Vagina (tissue), 1 donor: Measurements from ENCODE around the genes SESN3 and MTMR2.

DNA sequence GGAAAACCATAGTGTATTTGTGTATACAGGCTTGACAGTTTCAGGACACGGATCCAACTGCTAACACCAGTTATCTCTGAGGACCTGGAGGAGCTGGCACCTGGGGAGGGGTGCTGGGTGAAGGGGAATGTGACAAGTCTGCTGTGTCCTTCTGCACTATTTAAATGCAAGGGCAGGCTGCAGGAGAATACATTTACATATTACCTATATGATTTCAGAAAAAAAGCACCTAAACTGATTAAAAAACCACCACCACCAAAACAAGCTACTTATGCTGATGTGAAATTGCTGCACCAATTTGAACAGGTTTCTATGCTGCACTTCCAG, 6.7 kb downstream of the SMCO4 start:
- PRO-cap: no peak
- RAMPAGE, long total RNA: no peak

DNA sequence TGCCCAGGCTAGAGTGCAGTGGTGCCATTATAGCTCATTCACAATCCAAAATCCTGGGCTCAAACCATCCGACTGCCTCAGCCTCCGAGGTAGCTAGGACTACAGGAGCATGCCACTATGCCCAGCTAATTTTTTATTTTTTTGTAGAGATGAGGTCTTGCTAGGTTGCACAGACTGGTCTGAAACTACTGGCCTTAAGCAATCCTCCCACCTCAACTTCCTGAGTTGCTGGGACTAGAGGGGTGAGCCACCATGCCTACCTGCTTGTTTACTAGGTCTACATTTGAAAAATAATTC, 22.0 kb downstream of the TAF1D start:
- PRO-cap: no peak
- RAMPAGE, long total RNA: no peak

- PRO-cap: no peak
- RAMPAGE, long total RNA: no peak
Measured at GRCh38 chr11:93730275-93731241, 10.7 kb downstream of the TAF1D start.

DNA sequence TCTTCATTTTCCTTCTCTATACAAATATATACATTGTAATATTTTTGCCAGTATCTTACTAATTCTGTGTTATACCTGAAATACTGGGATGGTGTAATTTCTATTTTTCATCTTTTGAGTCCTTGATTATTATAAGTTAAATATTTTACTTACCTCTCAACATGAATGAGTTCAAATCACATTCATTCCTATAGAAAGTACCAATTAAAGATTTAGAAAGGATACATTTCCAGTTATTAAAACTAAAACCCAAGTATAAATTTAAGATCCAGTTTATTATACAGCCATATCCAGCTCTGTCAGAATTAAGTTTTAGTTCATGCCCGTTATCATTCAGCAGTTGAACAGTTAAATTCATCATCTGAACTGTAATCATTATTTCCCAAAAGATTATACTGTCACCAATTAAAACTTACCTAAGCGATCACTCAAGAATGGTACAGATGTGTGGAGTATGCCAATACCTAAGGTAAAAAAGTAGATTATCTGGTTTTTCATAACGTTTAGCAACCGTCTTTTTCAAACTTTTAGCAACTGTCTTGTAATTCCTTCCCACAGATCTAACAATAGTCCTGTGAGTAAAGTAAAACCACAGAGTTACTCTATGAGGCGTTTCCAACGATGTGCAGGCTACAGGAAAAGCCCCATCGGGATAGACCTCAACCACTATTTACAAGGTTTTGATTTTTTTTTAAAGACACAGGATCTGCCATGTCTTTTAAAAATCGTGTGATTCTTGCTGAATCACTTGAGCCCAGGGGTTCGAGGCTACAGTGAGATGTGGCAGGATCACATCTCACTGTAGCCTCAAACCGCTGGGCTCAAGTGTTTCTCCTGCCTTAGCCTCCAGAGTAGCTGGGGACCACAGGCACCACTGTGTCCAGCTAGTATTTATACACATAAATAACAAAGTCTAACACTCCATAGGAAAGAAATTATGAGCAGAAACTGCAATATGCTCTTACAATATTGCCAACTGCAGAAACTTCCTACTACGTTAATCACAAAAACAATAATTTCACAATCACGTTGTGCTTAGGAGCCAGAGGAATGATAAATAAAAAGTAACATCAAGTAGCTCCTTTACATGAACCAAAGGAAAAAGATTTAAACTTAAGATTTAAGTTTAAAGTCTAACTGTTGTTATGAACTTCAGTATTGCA, 8.0 kb downstream of the TAF1D start:
- PRO-cap: no peak
- RAMPAGE, long total RNA: no peak

- PRO-cap: no peak
- RAMPAGE, long total RNA: no peak
Measured at GRCh38 chr11:93739874-93740444, 1.3 kb downstream of the TAF1D start.

DNA sequence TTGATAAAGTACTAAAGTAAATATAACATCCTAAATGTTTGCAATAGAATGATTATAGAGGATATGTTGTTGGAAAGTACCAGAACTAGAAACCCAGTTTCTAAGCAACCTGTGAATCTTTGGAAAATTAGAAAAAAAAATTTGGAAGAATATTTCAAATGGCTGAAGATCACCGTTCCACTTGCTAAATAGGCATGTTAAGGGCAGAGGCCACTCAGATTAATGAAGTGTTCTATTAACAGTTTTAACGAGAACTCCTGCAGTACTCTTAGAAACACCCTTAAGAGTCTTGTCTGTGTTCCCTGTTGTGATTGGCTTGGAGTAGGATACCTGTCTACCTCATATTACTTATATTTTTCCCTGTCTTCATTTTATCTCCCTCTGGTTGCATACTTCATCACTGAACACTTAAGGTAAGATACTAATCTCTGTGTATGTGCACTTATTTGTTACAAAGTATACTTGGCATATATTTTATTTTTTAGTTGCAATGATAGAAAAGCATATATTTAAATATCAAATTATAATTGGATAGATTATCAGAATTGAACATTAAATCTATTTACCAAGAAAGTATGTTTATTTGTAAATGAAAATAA, 4.7 kb downstream of the C11orf54 start:
- PRO-cap: no peak
- RAMPAGE, long total RNA: no peak

DNA sequence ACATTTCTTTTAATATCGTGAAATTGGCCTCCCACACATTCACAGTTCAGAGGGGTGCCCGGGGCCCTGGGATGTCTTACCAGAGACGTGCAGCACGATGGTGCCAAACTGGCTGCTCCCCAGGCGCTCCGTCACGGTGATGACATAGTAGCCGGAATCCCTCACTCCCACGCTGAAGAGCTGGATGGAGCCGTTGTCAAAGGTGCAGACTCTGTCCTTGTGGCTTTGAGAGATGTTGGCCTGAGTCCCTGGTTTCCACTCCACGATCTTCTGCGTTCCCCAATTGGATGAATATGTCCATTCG, 29.5 kb downstream of the VSTM5 start:
- PRO-cap: unidirectional peak, minus-strand start at position 165 of the sequence
- RAMPAGE, long total RNA: no peak

DNA sequence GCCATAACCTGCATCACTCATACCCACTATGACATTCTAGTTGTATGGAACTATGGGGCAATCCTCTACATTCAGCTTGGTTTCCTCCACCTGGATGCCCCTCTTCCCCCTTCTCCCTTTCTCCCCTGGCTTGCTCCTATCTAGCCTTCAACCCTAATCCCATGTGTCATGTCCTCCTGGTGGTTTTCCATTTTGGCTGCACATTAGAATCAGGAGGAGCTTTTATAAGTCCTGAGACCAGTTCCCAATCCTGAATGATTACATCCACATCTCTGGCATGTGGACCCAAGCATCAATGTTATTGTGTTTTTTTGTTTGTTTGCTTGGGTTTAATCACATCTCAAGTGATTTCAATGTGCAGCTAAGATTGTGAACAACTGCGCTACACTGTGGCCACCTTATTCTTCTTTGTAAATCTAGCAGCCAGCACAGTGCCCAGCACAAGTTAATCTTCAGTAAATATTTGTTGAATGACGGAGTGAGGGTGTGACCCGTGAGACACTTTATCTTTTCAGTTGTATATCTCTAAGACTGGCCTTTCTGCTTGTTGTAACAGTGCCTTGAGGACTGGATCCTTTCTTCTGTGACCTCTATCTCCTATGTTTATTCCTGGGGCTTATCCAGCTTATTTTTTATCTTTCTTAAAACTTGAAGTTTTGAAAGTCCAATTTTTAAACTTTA, 21.6 kb upstream of the AMOTL1 start:
- PRO-cap: no peak
- RAMPAGE, long total RNA: no peak

DNA sequence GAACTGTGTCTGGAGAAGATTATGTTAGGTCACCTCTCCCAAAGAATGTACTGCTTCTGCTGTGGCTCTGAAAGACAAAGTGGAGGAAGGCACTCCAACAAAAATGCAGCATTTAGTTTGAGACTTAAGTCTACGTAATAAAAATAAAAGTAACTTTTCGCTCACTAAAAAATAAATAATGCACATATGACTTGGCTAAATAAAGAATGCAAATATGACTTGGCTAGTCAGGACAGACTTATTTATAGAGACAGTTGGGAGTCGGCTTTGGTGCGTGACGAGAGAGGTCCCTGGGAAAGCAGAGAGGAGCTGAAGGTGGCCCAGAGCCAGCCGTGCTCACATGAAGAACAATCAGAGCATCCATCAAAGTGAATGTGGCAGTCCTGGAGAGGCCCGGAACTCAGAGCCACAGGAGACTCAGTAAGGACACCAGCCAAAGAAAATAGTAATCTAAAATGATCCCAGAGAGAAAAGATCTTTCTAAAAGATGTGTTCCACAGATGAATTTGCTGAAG, 35.0 kb downstream of the CWC15 start:
- PRO-cap: no peak
- RAMPAGE, long total RNA: no peak

- PRO-cap: bidirectional peak, plus-strand start at chr11:95068844, minus-strand start at chr11:95068712
- RAMPAGE, long total RNA: no peak
Measured at GRCh38 chr11:95068322-95068958, 1.7 kb downstream of the SRSF8 start.

DNA sequence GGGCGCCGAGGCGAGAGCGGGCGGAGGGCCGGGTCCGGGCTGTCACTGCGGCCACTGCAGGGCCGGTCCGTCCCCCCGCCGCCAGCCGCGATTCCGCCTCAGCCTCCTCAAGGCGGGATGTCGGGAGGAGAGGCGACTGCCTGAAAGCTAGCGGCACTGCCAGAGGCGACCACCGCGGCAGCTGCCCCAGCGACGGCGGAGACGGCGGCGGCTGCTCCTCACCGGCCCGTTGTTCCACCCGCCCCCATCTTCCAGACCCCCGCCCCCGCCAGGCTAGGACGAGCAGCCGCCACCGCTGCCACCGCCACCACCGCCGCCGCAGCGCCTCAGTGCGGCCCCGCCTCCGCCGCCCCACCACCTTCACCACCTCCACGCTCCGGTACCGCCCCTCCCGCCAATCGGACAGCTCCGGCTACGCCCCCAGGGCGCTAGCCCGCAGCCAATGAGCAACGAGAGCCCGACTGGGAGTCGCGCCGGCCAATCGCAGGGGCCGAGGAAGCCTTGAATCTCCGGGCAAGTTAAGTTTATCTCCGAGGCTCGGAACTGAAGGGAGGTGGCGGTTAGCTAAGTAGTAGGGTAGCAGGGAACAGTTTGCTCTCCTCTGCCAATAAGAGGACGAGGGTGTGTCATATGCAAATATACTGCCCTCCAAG, at the start of gene SESN3:
SESN3 (minus strand) TSS at position 333 of the 653 bp plus-strand sequence.
- PRO-cap: bidirectional peak, plus-strand start outside the sequence, minus-strand start at position 333 of the sequence
- RAMPAGE, long total RNA: no peak

GRCh38 chr11:95248868-95249380, 17.9 kb upstream of the SESN3 start:
- PRO-cap: no peak
- RAMPAGE, long total RNA: no peak

- PRO-cap: no peak
- RAMPAGE, long total RNA: no peak
Measured at GRCh38 chr11:95256226-95256913, 25.4 kb upstream of the SESN3 start.

GRCh38 chr11:95785957-95786741, 3.4 kb downstream of the FAM76B start:
- PRO-cap: no peak
- RAMPAGE, long total RNA: no peak

DNA sequence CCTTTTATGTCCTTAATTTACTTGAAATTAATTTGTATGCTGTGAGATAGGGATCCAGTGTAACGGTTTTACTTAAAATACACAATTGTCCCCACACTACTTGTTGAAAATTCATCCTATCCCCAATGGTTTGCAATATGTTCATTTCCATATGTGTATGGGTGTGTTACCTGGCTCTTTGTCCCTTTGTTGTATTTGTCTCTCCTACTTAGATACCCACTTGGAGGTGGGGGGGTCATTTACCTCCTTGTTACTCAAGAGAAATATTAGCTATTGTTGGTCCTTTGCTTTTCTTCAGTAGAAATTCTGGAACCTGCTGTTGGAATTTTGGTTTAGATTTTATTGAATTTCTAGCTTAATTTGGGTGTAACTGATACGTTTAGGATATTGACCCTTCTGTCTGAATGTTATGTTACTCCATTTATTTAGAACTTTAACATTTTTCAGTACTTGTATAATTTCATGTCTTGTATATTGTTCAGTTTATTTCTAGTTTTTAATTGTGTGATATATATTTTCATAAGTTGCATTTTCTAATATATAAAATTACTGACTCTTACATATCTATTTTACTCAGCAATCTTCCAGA, 4.6 kb downstream of the CEP57 start:
- PRO-cap: no peak
- RAMPAGE, long total RNA: no peak

- PRO-cap: no peak
- RAMPAGE, long total RNA: no peak
Measured at GRCh38 chr11:95899536-95900054, 24.3 kb downstream of the MTMR2 start.

- PRO-cap: bidirectional peak, plus-strand start at chr11:95924157, minus-strand start at chr11:95923973
- RAMPAGE, long total RNA: start-site peak on the minus strand at chr11:95923831-95923917, 17 reads; start-site peak on the minus strand at chr11:95923973-95923985, 32 reads; start-site peak on the minus strand at chr11:95924073-95924092, 19 reads
Measured at GRCh38 chr11:95923417-95924278, at the start of gene MTMR2. MTMR2 (minus strand) TSS chr11:95924107.

- PRO-cap: no peak
- RAMPAGE, long total RNA: no peak
Measured at GRCh38 chr11:96208151-96208769, 134.7 kb downstream of the MAML2 start.

- PRO-cap: no peak
- RAMPAGE, long total RNA: no peak
Measured at GRCh38 chr11:96214785-96215202, 128.2 kb downstream of the MAML2 start.

GRCh38 chr11:96307353-96308171, 35.4 kb downstream of the MAML2 start:
- PRO-cap: no peak
- RAMPAGE, long total RNA: no peak